ENCODE measurements around a stretch of chr2.

GRCh38 chr2:132424587-132425050, 8.0 kb downstream of the GPR39 start:
- PRO-cap: no peak

GRCh38 chr2:132438558-132439508, 22.2 kb downstream of the GPR39 start:
- PRO-cap: no peak

DNA sequence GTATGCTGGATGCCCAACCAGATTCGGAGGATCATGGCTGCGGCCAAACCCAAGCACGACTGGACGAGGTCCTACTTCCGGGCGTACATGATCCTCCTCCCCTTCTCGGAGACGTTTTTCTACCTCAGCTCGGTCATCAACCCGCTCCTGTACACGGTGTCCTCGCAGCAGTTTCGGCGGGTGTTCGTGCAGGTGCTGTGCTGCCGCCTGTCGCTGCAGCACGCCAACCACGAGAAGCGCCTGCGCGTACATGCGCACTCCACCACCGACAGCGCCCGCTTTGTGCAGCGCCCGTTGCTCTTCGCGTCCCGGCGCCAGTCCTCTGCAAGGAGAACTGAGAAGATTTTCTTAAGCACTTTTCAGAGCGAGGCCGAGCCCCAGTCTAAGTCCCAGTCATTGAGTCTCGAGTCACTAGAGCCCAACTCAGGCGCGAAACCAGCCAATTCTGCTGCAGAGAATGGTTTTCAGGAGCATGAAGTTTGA, 24.8 kb downstream of the LYPD1 start:
- PRO-cap: no peak

DNA sequence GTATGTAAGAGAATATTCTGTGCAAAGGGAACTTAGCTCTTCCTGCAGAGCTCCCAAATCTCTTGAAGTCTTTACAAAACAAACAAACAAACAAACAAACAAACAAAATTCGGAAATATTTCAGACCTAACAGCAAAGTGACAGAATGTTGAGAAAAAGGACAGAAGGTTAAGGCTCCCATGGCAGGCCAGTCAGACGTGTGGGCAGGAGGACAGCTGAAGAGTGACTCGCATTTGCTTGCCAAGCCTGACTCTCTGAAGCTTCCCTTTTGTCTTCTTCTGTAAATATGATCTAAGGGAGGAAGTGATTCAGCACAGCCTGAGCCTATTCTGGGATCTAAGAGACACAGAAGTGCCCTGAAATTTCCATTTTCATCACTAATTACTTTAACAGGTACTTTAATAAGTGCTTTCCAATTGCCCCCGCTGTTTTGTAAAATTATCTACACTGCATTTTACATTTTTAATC, 134.0 kb upstream of the LYPD1 start:
- PRO-cap: no peak

DNA sequence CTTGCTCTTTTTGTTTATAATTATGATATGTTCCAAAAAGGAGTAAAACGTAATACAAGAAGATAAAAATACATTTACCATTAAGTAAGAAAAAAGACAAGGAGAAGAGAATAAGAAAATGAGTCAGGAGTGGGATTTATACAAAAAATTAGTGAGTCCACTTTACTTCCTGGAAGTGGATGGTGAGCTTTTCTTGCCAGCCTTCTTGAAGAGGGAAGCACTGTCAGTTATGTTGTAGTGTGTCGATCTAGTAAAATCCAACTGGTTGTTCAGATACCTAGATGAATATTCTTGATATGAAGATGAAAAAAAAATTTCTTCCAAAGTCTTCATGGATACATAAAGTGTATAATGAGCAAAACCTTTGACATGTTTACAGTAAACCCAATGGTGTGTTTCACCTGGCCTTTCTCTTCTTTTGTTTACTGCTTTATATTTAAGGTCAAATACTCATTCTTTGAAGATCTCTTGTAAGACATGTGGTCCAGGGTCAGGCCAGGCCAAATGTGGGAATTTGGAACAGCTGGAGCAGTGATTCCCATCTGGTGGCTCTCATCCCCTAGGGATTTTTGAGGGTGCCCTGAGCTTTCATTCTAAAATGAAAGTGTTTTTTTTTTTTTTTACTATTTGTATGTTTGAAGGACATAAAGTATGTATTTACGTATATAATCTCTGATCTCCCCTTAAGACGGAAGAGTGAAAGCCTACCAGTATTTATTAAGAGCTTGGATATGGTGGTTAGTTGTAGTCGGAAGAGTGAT, 13.9 kb upstream of the MGAT5 start:
- PRO-cap: no peak

- PRO-cap: no peak
Observed at GRCh38 chr2:134287242-134287851, 33.5 kb downstream of the MGAT5 start.

GRCh38 chr2:134307260-134307794, 53.5 kb downstream of the MGAT5 start:
- PRO-cap: no peak

DNA sequence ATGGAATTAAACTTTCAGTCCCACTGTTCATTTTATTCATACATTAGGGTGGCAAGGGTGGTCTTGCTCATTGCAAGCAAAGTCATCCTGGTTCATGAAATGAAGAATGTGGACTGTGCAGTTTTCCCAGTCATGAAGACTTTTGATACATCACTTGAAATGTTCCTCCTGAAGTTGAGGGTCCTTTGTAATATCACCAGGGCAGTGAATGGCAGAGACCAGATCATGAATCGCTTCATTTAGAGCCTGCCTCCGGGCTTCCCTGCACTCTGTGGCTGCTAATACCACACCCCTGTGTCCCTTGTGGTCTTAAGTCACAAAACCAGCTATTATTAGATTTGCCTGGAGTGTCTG, 147.8 kb downstream of the MGAT5 start:
- PRO-cap: no peak

DNA sequence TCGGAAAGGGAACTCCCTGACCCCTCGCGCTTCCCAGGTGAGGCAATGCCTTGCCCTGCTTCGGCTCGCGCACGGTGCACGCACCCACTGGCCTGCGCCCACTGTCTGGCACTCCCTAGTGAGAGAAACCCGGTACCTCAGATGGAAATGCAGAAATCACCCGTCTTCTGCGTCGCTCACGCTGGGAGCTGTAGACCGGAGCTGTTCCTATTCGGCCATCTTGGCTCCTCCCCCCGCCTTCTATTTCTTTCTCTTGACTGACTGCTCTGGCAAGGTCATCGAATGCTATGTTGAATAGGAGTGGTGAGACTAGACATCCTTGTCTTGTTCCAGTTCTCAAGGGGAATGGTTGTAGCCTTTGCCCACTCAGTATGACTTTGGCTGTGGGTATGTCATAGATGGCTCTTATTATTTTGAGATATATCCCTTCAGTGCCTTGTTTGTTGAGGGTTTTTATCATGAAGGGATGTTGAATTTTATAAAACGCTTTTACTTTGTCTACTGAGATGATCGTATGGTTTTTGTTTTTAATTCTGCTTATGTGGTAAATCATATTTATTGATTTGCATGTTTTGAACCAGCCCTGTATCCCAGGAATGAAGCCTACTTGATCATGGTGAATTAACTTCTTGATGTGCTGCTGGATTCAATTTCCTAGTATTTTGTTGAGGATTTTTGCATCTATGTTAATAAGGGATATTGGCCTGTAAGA, 62.3 kb downstream of the TMEM163 start:
- PRO-cap: no peak

DNA sequence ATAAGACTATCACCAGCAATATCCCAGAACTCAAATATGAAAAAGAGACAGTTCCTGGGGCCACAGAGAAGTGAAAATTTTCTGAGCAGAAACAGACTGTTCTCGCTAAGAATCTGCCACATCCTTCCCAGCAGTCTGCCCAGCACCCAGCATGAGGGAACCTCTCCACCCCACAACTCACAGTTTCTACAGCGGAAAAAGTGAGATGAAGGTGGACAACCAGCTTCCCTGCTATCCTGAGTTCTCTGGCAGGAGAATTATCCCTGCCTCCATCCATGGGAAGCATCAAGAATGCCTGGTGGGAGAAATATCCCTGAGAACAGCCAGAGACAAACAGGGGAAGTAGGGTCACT, 26.8 kb upstream of the TMEM163 start:
- PRO-cap: no peak

GRCh38 chr2:135742434-135742740, 732 bp downstream of the UBXN4 start:
- PRO-cap: unidirectional peak, minus-strand start at chr2:135742644

DNA sequence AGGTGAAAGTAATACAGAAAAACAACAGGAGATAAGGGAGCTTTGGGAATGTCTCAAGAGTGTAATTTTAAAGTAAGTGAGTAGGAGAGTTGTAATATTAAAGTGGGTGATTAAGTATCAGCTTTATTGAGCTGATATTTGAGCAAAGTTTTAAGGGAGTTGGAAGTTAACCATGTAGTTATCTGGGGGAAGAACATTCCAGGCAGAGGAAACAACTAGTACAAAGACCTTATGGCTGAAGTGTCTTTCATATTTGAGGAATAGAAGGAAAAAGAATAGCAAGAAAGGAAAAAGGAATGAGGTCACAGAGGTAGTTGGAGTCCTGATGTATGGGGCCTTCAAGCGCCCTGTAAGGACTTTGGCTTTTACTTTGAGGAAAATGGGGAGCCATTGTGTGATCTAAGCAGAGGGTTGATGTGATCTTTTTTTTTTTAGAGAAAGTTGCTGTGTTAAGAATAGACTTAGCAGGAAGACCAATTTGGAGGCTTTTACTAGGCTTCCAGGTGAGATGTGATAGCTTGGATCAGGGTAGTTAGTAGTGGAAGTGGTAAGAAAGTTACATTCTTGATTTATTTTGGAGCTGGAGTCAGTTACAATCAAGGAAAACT, 4.9 kb downstream of the UBXN4 start:
- PRO-cap: no peak

- PRO-cap: no peak
Observed at GRCh38 chr2:135754057-135754472, 12.4 kb downstream of the UBXN4 start.

DNA sequence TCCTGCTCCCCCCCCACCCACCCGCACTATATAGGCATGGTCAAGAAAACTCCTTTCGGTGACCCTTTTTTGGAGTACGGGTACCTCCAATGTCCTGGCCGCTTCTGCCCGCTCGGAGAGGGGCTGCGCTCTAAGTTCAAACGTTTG, 213 bp downstream of the CXCR4 start:
- PRO-cap: no peak

- PRO-cap: unidirectional peak, plus-strand start at chr2:136125352
Observed at GRCh38 chr2:136124676-136125611, 7.0 kb upstream of the CXCR4 start.

GRCh38 chr2:136129418-136130480, 11.8 kb upstream of the CXCR4 start:
- PRO-cap: bidirectional peak, plus-strand start at chr2:136129865, minus-strand start at chr2:136129749

GRCh38 chr2:136136715-136137372, 18.9 kb upstream of the CXCR4 start:
- PRO-cap: no peak

- PRO-cap: no peak
Observed at GRCh38 chr2:136207061-136207703, 89.2 kb upstream of the CXCR4 start.

GRCh38 chr2:136225689-136226502, 107.9 kb upstream of the CXCR4 start:
- PRO-cap: unidirectional peak, minus-strand start at chr2:136226075

- PRO-cap: no peak
Observed at GRCh38 chr2:136255670-136256483, 137.9 kb upstream of the CXCR4 start.